Pulmonary lymph node (tissue), 1 donor: ENCODE measurements around the genes TMEM232 and APC.

GRCh38 chr5:108924483-108925076 lies 176.9 kb downstream of the FER start:
- PRO-cap = no peak

- PRO-cap = no peak
Measured at GRCh38 chr5:109326962-109327284, 82.9 kb downstream of the PJA2 start.

GRCh38 chr5:109378158-109379397 lies 31.2 kb downstream of the PJA2 start:
- PRO-cap = no peak

DNA sequence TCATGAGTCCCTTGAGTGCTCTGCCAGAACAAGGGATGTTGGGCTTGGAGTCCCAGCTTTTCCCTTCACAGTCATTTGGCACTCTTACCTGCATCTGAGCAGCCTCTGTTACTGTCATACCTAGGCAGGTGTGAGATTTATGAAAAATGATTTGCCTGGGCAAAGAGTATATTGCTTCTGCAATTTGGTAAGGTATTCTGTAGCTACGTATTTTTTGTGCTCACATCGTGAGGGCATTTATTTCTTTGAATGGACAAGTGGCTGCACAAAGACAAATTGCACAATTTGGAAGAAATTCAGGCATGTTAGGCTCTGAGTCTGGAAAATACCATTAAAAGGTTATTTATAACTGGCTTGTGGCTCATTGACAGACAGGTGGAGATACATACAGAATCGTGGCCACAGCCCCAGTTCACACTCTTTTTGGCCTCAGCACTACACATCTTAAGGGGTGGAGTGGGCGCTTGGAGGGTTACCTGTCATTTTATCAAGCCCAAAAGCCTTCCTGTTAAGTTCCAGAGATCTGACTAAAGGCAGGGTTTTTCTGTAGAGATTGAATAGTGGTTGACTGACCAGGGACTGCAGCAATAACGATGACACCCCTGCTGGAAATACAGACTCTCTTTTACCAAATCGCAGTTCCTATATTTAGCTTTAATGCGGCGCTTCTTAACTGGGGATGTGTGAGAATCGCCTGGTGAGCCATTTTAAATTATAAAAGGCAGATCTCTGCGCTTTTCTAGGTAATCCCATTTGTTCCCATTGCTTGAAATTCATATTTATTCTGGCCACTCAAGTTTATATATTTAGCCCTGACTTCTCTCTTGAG lies 14.6 kb downstream of the MAN2A1 start:
- PRO-cap = no peak

DNA sequence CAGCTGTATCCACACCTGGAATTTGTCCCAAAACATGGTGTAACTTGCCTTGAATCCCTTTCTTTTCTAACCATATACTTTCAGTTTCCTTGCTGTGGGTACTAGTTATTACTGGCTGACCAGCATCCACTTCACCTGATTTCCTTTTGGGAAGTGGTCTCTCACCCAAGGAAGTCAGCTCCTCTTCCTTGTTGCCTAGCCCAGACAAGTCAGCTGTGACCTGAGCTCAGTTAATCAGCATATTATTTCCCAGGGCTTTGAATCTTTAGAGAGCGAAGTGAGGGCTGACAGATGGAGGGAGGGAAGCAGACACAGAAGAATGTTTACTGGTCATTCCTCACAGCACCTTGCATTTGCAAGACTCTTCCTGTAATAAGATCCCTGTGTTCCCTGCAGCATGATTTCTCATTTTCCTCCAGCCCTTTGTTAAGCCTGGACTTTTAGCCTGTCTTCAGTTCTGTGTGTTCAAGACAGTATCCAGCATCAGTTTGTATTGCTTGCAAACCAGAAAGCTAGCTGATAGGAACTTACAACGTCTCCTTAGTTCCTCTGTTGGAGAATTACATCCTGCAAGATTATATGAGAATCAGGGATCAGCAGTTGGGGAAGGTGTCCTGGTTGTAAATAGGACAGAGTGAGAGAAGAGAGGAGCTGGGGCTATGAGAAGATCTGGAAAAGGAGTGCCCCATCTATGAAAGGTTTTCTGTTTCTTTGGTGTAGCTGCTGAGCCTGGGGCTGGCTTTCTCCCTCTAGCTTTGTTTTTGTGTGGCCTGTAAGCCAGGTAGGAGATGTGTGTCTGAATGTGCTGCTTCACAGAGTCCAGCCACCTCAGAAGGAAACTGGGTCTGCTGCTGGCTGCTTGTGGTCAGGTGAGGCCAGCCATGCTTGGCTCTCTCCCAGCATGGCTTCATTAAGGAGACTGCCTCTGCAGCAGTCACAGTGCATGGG lies 50.2 kb downstream of the MAN2A1 start:
- PRO-cap = no peak

DNA sequence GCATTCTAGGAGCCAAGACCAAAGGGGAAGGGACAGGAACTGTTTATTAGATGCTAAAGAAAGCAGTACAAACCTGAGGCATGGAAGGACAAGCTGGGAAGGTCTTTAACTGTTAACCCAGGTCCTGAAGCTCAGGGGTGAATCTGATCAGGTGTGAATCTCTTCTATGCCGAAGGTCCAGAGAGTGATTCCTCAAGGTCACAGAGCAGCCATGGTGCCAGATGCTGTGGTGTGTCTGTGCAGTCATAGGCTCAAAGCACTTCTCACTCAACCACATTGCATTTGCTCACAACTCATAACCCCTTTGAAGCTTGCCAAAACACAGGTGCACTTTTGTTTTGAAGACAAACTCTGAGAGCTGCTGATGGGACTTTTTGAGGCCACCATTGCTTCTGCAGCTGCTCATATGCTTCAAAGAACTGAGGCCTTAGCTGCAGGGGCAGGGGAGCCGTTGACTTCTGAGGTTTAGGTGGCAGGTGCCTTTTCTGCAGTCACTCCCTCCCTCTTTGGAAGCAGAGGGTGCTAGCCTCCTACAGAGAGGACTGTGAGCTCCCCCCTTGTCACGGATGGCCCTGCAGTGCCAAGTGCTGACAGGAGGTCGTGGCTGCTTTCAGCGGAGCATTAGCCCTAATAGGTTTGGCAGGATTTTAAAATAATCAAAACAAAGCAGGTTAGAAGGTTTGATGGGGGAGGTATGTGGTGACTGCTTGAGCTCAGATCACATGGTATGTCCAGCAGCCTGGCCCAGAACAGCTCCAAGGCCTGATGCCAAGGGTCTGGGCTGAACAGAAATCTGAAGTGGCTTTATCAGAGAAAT lies 232.0 kb downstream of the MAN2A1 start:
- PRO-cap = bidirectional peak, plus-strand start at position 341 of the sequence, minus-strand start at position 278 of the sequence

DNA sequence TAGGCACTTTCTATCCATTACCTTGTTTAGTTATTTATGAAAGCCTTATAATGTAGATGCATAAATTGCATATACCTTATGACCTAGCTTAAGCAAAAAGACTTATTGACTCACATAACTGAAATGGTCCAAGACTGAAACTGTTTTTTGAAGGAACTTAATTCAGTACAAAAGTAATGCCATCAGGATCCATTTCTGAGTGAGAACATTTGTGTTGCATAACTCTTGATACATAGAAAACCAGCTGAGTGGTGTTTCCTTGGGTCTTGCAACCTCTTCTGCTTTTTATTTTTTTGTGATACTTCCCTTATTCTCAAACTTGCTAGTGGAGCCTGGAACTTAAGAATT lies 272.0 kb downstream of the MAN2A1 start:
- PRO-cap = unidirectional peak, minus-strand start at position 287 of the sequence

DNA sequence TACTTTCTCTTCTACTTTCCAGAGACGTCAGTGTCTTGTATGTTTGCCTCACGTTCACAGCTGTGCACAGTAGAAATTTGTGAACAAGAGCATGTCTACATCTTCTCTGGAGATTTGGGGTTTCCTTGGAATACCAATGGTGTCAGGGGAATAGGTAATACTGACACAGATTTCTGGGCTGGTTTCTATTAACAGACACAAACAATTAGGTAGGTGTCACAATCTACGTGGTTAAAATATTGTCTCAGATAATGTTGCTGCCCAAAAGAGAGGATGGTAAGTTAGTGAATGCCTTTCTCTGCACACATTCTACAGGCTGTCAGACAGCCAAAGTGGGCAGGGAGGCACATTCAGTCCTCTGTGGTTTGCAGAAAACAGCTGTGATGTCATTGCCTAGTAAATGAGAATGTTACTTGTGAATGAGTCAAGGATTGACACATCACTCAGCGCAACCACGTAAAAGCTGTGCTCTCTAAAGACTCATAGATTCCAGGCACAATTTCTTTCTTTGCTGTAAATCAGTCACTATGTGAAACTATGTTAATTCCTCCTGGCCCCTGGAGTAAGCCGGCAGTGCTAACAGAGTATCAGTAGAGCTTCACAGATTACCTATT lies 397.1 kb downstream of the MAN2A1 start:
- PRO-cap = no peak

- PRO-cap = no peak
Measured at GRCh38 chr5:110726243-110726929, at the start of gene TMEM232. TSS of gene TMEM232 (minus strand) at chr5:110726671.

DNA sequence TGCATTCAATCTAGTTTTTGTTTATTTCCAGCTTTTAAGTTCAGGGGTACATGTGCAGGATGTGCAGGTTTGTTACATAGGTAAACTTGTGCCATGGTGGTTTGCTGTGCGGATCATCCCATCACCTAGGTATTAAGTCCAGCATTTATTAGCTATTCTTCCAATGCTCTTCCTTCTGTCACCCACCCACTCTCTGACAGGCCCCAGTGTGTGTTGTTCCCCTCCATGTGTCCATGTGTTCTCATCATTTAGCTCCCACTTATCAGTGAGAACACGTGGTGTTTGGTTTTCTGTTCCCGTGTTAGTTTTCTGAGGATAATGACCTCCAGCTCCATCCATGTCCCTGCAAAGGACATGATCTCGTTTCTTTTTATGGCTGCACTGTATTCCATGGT lies 144.0 kb upstream of the TSLP start:
- PRO-cap = no peak

GRCh38 chr5:110985491-110986121 lies 85.9 kb upstream of the TSLP start:
- PRO-cap = no peak

GRCh38 chr5:111224581-111224848 lies 331 bp downstream of the CAMK4 start:
- PRO-cap = no peak

- PRO-cap = no peak
Measured at GRCh38 chr5:111252887-111253630, 28.9 kb downstream of the CAMK4 start.

DNA sequence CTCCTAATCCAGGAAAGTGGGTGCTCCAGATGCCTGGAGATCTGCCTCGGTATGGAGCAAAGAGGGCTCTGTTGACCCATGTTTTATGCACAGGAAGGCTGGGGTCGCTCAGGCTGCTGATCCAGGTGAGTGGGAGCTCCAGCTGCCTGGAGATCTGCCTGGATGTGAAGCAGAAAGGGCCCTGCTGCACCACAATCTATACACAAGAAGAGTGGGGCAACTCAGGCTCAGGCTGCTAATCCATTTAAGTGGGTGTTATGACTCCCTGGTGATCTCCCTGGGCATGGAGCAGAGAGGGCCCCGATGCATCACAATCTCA lies 103.2 kb upstream of the STARD4 start:
- PRO-cap = unidirectional peak, minus-strand start at position 147 of the sequence

- PRO-cap = no peak
Measured at GRCh38 chr5:111771923-111772365, 14.9 kb upstream of the NREP start.

GRCh38 chr5:112168643-112169227 lies 250.3 kb downstream of the EPB41L4A start:
- PRO-cap = no peak

DNA sequence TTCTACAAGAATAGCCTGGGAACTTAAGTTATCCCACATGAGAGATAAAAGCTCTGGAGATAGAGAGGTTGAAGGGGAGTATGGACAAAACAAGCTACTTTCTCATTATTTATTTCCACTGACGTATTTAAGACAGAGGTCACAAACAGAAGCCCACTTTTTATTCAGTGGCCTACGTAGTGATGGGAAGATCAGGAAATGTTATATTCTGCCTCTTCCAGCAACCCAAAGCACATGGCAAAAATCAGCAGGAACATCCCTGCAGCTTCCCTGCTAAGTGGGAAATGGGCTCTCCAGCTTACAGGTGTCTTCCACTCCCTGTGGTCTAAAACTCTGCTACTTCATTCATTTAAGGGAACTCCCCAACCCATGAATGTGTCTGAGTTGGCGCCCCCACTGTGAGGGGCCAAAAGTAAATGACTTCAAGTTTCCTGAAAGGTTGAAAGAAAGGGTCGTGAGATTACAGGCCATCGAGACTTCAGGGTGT lies 98.5 kb downstream of the EPB41L4A start:
- PRO-cap = no peak

DNA sequence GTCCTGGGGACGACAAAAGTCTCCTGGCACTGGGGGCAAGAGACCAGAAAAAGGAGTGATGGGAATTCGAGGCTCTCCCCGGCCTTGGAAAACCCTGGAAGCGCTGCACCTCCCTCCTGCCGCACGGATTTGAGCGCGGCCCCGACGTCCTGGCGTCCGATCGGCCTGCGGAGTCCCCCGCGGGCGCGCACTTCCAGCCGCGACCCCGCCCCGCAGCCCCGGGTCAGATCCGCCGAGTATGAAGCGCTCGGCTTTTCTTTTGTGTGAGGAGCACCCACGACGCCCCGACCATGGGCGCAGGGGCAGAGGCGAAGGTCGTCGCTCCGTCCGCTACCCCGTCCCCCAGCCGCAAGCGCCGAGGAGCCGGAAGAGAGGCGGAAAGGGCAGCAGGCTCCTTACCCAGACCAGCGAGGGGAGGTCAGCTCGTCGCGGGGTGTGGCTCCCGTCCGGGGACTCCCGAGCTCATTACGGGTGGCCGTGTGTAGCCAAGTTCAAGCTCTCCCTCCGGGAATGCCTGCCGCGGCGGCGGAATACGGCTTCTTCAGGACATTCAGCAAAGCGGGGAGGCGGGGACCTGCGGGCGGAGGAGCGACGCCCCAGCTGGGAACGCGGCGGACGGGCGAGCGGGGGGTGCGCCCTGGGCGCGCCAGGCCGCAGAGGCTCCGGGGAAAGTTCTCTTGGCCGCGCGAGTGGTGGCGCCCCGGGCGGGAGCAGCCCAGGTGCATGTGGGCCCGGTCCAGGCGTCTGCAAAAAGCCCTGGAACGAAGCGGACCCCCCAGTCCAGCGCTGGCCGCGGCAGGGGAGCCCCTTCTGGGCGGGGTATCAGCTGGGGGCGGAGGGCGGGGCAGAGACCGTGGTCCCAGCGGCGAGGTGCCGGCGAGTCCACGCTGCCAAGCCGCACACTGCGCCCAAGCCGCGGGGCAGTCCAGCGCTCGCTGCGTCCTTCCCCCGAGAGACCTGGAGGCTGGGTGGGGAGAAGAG lies 573 bp upstream of the EPB41L4A start:
- PRO-cap = unidirectional peak, minus-strand start at position 131 of the sequence

- PRO-cap = bidirectional peak, plus-strand start at chr5:112737888, minus-strand start at chr5:112737760
Measured at GRCh38 chr5:112737396-112738527, at the start of gene APC. TSS of gene APC (plus strand) at chr5:112737885.

GRCh38 chr5:112812286-112812485 lies 48.9 kb upstream of the SRP19 start:
- PRO-cap = no peak